ENCODE data around the genes EPDR1 and VPS41.

GRCh38 chr7:37920388-37921390 lies at the start of gene EPDR1:
Gene EPDR1, plus strand, starts transcription at chr7:37920640.
- RRBS: 1% methylated on average over 20 of the region's 71 CpGs

- RRBS: no CpG with 5 or more reads among the region's 12 CpGs
These were observed 55.0 kb downstream of the STARD3NL start for GRCh38 chr7:38232765-38233764.

DNA sequence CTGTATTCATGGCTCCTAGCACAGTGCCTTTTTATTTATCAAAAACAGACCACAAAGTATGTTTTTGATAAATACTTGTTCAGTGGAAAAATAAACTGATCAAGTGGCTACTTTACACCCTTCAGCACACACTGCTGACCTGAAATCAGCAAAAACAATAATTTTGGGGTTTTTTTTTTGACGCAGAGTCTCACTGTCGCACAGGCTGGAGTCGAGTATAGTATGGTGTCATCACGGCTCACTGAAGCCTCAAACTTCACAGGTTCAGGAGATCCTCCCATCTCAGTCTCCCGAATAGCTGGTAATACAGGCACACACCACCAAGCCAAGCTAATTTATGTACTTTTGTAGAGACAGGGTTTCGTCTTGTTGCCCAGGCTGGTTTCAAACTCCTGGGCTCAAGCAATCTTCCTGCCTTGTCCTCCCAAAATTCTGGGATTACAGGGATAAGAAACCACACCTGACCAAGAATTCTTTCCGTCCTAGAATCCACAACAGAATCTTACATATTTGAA lies 64.8 kb downstream of the STARD3NL start:
- RRBS: no CpG with 5 or more reads among the region's 7 CpGs

DNA sequence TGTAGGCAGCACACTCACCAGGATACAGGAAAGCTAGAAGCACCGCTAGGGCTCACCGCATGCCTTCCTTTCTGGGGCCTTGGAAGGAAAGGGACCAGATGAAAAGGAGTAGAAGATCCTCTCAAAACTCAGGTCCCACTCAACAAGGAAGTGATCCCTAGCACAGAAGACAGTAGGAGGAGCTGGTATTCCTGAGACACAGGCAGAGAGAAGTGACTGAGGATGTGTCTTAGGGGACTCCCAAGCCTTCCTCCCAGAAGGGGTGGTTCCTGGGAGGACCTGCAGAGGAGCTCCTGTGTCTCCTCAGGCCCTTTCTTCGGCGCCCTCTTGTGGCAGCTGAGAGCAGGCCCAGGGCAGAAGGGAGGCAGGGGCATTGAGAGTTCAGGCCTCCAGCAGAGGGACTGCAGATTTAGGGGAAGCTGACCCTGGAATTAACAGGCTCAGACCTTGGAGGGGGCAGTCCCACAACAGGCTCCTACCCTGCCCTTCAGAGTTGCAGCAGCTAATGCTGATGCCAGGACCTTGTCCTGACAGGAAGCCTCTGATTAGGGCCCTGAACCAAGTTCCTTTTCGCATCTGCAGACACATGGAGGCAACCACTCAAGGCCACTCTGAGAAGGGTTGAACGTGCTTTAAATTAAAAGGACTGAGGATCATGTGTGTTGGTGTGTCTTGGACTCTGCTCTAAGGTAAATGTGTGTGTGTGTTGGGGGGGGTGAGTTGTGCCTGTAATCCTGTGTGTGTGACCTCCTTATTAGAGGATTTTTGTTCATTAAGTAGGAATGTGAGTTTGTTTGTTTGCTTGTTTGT lies 167.6 kb downstream of the STARD3NL start:
- RRBS: no CpG with 5 or more reads among the region's 6 CpGs

DNA sequence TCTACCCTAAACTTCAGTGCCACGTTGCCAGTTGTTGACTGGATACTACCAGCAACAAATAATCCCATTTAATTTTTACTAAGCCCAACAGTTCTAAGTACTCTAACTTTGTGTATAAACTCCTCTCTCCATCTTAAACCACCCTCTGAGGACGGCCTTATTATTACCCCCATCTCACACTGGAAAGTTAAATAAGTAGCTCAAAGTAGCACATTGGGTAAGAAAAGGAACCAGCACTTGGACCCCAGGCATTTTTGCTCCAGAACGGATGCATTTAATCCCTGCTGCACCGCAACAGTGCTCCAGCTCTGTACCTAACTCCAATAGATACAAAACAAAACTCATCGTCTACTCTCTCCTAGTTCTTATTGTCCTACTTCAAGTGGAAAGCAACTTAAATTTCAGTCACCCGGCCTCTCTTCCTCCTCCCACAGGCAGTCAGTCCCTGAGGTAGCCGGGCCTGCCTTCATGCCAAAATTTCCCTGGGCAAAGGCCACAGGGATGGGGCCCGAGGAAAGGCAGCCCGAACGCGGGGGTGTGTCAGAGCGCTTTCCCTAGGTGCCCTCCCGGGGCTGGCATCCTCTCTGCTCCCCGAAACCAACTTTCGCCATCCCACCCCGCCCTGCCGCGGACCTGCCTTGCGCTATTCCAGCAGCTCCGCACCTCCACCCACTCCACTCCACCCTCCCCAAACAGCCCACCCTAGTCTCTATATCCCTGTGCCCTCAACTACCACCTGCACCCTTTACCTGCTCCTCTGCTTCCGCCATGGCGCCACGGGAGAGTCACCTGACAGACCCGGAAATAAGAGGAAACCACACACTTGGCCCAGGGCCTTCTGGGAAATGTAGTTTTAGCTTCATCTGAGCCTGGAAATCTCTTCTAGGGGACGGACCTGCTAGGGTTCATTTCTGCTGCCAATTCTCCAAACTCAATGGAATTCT lies at the start of gene VPS41:
TSS of gene VPS41 (minus strand) at position 787 of the 944 bp plus-strand sequence.
- RRBS: 0% methylated on average over 3 of the region's 25 CpGs

GRCh38 chr7:39406303-39406778 lies 159.9 kb upstream of the YAE1 start:
- RRBS: no CpG with 5 or more reads among the region's 12 CpGs

DNA sequence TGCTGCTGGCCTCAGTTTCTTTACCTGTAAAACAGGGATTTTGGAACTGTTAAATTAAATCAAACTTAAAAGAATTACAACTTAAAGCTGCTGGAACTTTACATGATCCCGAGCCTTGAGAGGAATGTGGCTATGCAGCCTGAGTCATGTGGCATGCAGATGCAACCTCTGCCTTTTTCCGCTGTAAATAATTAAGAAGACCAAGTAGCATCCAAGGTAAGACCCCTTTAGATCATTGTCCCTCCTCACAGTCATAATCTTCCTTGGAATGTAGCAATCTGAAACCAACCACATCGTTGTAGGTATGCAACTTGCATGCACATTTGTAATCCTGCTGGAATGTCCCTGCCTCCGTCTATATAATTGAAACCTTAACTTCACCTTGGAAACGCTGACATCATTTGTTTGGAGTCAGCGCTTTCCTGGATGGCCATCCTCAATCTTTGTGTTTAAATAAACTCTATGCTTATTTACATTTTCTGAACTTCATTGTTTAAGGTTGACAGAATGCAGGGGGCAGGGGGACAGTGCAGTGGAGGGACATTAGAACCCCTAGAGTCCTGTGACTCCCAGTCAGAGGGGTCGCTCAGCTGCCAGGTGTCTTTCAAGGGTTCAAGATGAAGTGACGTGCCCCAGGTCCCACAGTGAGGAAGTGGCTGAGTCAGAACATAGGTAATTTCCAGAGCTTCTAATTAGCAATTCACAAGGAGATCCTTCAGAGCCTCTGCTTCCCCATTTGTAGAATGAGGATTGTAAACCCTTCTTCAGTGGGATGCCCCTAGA lies 110.6 kb downstream of the RALA start:
- RRBS: no CpG with 5 or more reads among the region's 8 CpGs

DNA sequence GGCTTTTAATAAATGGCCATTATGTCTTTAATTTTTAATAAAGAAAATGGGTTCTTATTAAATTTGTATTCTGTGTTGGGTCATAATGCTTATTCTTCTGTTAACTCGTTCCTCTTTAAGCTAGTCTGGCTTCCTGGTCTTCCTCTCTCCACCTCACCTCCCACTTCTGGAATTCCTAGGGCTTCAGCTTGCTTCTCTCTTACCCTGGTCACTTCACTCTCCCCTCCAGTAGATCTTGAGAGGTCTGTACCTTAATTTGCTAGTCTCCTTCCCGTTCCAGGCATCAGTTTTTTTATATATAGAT lies 111.2 kb downstream of the RALA start:
- RRBS: no CpG with 5 or more reads among the region's 2 CpGs

DNA sequence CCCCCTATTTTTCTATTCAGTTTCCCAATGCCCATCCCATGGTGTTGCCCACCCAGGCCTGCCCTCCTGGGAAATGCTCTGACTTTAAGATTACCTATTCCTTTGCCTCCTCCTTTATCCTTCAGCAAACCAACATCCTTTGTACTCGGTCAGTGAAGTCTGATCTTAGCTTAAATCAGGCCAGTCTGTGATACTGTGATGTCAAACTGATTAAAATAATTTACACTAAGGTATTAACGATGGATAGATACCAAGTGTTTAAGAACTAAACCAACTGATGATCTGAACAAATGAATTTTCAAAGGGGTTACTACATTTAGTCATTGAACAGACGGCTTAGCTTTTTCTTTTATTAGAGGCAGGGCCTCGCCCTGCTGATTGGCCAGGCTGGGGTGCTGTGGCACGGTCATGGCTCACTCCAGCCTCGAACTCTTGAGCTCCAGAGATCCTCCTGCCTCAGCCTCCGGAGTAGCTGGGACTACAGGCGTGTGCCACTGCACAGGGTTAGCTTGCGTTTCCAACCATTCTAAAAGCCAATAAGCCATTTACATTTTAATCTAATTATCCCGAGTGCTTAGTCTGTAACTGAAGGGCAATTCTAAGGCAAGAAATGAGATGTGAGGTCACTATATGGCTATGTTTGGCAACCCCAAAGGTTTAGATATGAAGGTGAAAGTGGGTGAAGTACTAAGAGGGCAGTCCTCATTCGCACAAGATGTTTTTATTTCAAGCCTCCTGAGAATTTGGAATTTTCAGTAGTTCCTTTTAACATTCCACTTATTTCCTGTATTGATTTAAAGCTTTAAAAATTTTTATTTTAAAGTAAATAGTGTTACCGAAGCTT lies 1.7 kb upstream of the CDK13 start:
- RRBS: no CpG with 5 or more reads among the region's 12 CpGs

GRCh38 chr7:41695571-41696942 lies 6.8 kb downstream of the INHBA start:
- RRBS: no CpG with 5 or more reads among the region's 29 CpGs

DNA sequence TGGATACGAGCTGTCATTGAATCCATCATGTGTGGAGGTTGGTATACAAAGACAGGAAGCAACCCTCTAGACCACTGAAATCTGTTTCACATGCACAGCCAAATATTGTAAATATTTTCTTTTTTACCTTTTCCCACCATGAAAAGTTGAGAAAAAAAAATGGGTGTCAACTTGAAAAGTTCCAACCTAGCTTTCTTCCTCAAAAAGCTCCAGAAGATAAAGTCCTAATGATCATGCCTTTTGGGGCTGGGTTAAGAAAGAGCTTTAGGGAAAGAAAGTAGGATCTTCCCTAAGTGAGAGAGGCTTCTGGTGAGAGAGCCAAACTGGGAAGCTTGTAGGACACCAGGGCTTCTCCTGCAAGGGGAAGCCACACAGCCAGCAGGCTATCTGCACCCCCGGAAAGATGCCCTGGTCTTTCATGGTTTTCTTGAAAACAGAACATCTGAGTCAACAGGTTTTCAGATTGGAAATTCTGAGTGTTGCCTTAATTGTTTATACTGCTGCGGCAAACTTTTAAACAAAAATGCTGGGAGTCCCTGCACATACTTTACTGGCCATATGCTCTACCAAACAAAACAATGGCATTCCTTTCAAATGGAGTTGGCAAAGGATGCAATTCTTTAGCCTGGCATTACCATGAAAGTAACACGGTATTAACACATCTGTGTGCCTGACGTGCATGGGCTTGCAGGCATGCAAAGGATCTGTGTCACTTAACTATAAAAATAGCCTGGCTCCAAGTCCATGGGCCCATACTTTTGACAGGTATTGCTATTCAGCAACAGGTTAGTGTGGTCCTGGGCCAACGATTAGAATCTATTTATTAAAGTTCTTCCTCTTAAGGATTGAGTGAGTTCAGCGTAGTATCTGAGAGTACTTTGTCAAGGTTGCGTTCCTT lies 4.3 kb downstream of the INHBA start:
- RRBS: no CpG with 5 or more reads among the region's 8 CpGs

GRCh38 chr7:41708926-41709282 lies 6.0 kb upstream of the INHBA start:
- RRBS: no CpG with 5 or more reads among the region's 6 CpGs

DNA sequence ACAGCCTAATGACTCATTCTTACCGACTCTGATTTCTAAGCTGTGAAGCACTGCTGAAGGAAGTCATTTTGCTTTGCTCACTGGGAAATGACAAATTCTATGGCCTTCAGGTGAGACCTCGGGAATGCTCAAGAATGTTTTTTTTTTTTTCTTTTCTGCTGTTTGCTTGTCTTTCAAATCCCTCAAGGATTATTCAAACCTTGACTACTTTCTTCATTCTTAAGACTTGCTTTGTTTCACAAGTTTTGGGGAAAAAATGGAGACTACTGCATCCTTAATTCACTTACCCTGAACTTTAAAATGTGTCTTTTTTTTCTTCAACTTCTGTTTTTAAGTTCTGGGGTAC lies 30.3 kb upstream of the INHBA start:
- RRBS: no CpG with 5 or more reads among the region's 2 CpGs

GRCh38 chr7:41835296-41835662 lies 132.4 kb upstream of the INHBA start:
- RRBS: no CpG with 5 or more reads among the region's 4 CpGs

- RRBS: no CpG with 5 or more reads among the region's 7 CpGs
These were observed 265.3 kb downstream of the GLI3 start for GRCh38 chr7:41971684-41972088.

DNA sequence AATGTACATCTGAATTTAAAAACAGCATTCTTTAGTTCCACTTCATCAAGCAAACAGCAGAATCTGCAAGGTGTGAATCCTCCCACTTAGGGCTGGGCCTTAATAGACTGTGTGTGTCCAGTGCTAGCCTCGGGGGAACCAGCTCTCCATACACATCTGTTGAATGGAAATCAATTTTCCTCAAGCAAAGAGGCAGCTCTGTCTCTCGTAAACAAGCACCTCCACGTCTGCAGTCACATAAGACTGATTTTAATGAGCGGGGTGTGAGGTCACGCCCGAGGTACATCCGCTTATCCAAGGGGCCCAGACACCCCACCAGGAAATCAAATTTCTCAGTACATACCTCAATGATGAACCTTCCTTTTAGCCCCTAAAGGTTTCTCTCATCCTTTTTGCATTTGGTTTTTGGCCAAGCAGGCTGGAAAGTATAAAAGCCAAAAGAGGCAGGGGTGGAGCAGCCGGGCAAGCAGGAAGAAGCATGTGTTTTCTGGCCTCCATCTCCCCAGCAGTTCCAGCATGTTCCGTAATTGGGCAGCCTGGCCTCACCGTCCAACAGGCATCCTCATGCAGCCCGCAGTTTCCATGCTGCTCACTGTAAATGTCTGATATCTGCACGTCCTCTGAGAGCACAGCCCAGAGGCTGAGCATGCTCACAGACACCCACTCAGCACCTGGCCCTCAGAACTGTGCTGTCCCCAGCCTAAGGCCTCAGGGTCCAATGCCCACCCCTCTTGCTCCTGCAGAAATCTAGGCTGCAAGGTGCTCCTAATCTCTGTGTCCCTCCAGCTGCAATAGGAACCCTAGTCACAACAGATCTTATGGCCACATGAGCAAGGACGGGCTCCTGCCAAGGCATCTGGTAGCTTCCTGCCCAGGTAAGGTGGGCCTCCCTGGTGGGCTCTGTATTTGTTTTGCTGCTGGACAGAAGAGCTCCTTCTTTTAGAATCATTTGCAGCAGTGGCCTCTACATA lies 131.1 kb downstream of the GLI3 start:
- RRBS: no CpG with 5 or more reads among the region's 13 CpGs

GRCh38 chr7:42930740-42931418 lies 1.1 kb downstream of the PSMA2 start:
- RRBS: no CpG with 5 or more reads among the region's 9 CpGs

DNA sequence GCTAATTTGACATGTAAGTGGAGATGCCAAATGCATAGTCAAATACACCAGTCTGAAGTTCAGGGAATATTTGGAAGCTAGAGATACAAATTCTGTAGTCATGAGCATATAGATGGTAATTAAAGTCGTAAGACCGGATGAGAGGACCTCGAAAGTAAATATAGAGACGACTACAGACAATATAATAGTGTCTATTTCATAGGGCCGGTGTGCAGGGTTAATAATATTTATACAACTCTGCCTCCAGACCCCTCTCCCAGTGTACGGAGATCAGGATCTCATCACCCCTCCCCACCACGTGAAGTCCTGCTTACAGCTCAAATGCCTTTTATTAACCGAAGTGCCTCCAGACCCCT lies 598 bp upstream of the STK17A start:
- RRBS: no CpG with 5 or more reads among the region's 8 CpGs

GRCh38 chr7:43663095-43663664 lies 66.1 kb downstream of the COA1 start:
- RRBS: no CpG with 5 or more reads among the region's 6 CpGs